ENCODE measurements around the genes RGS4 and POGK.

DNA sequence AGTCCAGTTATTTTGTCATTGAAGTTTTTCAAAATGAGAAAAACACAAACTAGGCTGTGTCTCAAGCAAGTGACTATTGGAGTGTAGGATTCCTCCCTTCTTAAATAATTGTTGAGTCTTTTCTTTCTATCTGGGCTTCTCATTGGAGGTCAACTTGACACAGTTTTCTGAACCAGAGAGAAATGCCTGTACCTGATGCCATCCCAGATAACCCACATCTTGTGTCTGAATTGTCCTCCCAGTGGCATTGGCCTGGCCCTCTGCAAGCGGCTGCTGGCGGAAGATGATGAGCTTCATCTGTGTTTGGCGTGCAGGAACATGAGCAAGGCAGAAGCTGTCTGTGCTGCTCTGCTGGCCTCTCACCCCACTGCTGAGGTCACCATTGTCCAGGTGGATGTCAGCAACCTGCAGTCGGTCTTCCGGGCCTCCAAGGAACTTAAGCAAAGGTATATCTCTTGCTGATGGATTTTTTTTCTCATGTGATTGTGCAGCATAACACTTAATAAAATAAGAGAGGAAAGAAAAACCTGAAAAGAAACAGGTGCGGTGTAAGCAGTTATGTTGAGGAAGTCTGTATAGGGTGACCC, 2.0 kb downstream of the HSD17B7 start:
- PRO-cap, 3 experiments: no peak in any of the 3 experiments
- RAMPAGE, long total RNA, 2 experiments: no peak in any of the 2 experiments
- RRBS: no CpG with 5 or more reads among the region's 6 CpGs

GRCh38 chr1:162834187-162834579, 26.8 kb downstream of the CCDC190 start:
- PRO-cap, 3 experiments: no peak in any of the 3 experiments
- RAMPAGE, long total RNA, 2 experiments: no peak in any of the 2 experiments
- RRBS: no CpG with 5 or more reads among the region's 2 CpGs

DNA sequence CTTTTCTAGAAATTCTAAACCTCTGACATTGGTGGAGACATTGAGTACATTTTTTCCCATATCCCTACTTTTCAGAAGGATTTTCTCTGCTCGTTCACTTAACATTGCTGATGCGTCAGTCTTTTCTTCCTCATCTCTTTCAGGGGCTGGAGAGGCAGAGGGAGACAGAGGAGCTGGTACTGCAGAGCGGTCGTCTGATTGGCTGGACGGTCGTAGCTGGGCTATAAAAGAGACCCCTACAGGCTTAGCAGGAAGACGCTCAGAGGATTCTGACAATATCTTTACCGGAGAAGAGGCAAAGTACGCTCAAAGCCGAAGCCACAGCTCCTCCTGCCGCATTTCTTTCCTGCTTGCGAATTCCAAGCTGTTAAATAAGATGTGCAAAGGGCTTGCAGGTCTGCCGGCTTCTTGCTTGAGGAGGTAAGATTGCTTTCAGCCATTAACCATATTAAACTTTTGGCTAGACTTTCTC, at the start of gene RGS4:
RGS4 (plus strand) TSS at position 253 of the 472 bp plus-strand sequence.
- PRO-cap, 3 experiments: peak in 3 of 3 experiments; most common plus-strand start position 252 of the sequence (in 2); most common minus-strand start position 148 of the sequence (in 2)
- RAMPAGE, long total RNA, 2 experiments: start-site peak on the plus strand in 2 of 2 experiments, centred at positions 253 to 269 of the sequence, 5 to 11 reads per replicate
- RRBS: no CpG with 5 or more reads among the region's 13 CpGs

- PRO-cap, 3 experiments: no peak in any of the 3 experiments
- RAMPAGE, long total RNA, 2 experiments: no peak in any of the 2 experiments
- RRBS: no CpG with 5 or more reads among the region's 4 CpGs
Measured at GRCh38 chr1:163070448-163071206, 1.5 kb downstream of the RGS4 start.

GRCh38 chr1:164573903-164574524, 15.0 kb downstream of the PBX1 start:
- PRO-cap, 3 experiments: no peak in any of the 3 experiments
- RAMPAGE, long total RNA, 2 experiments: no peak in any of the 2 experiments
- RRBS: no CpG with 5 or more reads among the region's 5 CpGs

DNA sequence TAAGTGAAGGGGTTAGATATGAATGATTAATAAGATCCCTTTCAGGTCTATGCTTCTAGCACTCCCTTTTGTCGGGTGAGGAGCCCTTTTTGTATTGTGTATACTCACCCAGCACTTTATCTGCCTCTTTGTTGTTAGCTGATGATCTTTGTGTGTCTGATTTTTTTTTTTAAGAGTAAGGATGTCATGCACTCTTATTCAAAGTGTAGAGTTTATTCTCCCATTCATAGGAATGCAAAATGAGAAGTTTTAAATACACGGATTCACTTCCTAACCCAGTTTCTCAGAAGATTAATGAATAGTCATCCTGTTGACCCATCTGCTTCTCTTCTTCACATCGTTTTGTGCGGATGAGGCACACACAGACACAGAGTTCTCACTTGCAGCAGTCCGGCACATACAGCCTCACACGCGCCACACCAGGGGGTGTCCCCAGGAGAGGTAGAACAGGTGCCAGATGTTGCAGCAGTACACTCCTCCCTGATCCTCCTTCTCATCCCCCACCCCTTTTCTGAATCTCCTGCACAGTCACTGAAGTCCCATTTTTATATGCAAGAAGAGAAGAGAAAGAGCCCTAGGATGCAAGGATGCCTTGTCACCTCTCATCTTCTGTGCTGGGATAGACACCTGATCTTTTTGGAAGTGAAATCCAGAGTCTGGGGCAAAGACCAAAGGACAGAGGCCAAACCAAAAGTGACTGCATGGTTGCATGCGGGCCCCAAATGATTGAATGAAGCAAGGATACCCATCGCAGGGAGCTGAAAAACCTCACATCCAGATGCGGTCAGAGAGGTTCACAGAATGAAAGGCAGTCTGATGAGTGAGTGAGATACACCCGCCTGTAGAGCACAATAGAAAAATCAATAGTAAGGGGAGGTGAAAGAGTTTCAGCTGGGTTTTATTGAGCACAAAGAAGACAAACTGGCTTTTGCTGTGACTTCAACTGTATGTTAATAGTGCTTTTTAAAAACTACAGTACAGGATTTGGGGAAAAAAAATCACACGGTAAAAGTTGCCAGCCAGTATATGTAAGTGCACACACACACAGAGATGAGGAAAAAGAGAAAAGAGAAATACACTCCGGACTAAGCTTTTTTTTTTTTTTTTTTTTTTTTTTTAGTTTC, 28.8 kb downstream of the PBX1 start:
- PRO-cap, 3 experiments: no peak in any of the 3 experiments
- RAMPAGE, long total RNA, 2 experiments: no peak in any of the 2 experiments
- RRBS: no CpG with 5 or more reads among the region's 13 CpGs

GRCh38 chr1:164602484-164603250, 43.7 kb downstream of the PBX1 start:
- PRO-cap, 3 experiments: no peak in any of the 3 experiments
- RAMPAGE, long total RNA, 2 experiments: no peak in any of the 2 experiments
- RRBS: no CpG with 5 or more reads among the region's 10 CpGs

DNA sequence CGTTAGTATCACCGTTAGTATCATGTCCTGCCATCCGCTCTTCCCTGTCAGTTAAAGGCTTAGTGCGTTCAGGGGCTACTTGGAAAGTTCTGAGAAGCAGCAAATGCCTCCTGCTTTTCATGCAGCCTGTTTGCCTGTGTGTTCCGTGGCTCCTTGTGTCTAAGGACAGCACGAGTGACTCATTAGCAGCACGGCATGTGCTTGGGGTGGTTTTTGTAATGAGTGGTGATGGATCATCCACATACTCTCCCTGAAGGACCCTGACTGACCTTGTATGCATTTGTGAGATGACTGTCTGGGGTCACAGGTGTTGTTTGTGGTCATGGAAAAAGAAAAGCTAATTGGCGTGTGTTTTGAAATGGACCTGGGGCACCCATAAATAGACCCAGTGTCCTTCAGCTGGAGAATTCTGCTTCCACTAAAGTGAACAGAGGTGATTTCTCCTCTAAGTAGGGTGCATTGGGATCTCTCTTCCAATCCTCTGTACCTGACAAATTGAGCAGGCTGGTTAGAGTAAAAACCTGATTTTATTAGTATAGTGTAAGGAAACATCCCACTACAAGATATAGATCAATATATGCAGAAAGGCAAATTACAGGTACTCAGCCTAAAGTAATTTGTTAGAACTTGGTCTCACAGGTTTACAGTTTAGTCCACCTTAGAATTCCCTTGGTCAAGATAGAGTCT, 222.0 kb downstream of the PBX1 start:
- PRO-cap, 3 experiments: no peak in any of the 3 experiments
- RAMPAGE, long total RNA, 2 experiments: no peak in any of the 2 experiments
- RRBS: no CpG with 5 or more reads among the region's 8 CpGs

DNA sequence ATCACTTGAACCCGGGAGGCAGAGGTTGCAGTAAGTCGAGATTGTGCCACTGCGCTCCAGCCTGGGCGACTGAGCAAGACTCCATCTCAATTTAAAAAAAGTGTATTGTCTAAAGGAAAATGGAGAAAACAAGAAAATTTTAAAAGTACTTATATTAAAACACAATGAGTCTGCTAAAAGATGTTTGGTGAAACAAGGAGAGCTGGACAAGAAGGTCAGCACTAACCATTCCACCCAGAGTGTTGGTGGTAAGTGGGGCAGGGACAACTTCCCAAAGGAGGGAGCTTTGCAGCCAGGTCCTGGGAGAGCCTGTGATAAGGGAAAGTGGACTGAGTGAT, 190.4 kb downstream of the LMX1A start:
- PRO-cap, 3 experiments: no peak in any of the 3 experiments
- RAMPAGE, long total RNA, 2 experiments: no peak in any of the 2 experiments
- RRBS: no CpG with 5 or more reads among the region's 4 CpGs

GRCh38 chr1:165253747-165254146, 102.8 kb downstream of the LMX1A start:
- PRO-cap, 3 experiments: no peak in any of the 3 experiments
- RAMPAGE, long total RNA, 2 experiments: no peak in any of the 2 experiments
- RRBS: no CpG with 5 or more reads among the region's 3 CpGs

DNA sequence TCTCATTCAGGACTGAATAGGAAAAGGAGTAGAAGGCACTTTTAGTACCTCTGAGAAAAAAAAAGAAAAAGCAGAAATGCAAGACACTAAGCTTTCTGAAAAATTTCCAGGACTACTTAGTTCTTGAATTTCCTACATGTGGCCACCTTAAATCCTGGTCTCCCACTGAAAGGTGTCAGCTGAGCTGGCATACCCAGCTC, 75.5 kb downstream of the LMX1A start:
- PRO-cap, 3 experiments: no peak in any of the 3 experiments
- RAMPAGE, long total RNA, 2 experiments: no peak in any of the 2 experiments

- PRO-cap, 3 experiments: no peak in any of the 3 experiments
- RAMPAGE, long total RNA, 2 experiments: no peak in any of the 2 experiments
- RRBS: no CpG with 5 or more reads among the region's 8 CpGs
Measured at GRCh38 chr1:165393156-165393548, 36.6 kb upstream of the LMX1A start.

GRCh38 chr1:165649699-165650062, 18.6 kb downstream of the MGST3 start:
- PRO-cap, 3 experiments: peak in 2 of 3 experiments; most common plus-strand start chr1:165649839 (in 2)
- RAMPAGE, long total RNA, 2 experiments: no peak in any of the 2 experiments
- RRBS: no CpG with 5 or more reads among the region's 4 CpGs

GRCh38 chr1:165828539-165829360, 1.3 kb downstream of the UCK2 start:
- PRO-cap, 3 experiments: peak in 3 of 3 experiments; most common plus-strand start chr1:165829107 (in 2); most common minus-strand start chr1:165829052 (in 2)
- RAMPAGE, long total RNA, 2 experiments: no peak in any of the 2 experiments
- RRBS: no CpG with 5 or more reads among the region's 27 CpGs

- PRO-cap, 3 experiments: no peak in any of the 3 experiments
- RAMPAGE, long total RNA, 2 experiments: no peak in any of the 2 experiments
- RRBS: no CpG with 5 or more reads among the region's 5 CpGs
Measured at GRCh38 chr1:165829361-165829952, 2.0 kb downstream of the UCK2 start.

GRCh38 chr1:165899031-165899397, 71.6 kb downstream of the UCK2 start:
- PRO-cap, 3 experiments: no peak in any of the 3 experiments
- RAMPAGE, long total RNA, 2 experiments: no peak in any of the 2 experiments
- RRBS: no CpG with 5 or more reads among the region's 2 CpGs

- PRO-cap, 3 experiments: peak in 3 of 3 experiments; most common plus-strand start chr1:166839522 (in 3); most common minus-strand start chr1:166839320 (in 3)
- RAMPAGE, long total RNA, 2 experiments: start-site peak on the plus strand in 2 of 2 experiments, at chr1:166839360-166839522 at its widest, 44 to 921 reads per replicate
- RRBS: 2% methylated on average over 44 of the region's 91 CpGs
Measured at GRCh38 chr1:166838761-166839738, at the start of gene POGK. Gene POGK, plus strand, starts transcription at chr1:166839475.

DNA sequence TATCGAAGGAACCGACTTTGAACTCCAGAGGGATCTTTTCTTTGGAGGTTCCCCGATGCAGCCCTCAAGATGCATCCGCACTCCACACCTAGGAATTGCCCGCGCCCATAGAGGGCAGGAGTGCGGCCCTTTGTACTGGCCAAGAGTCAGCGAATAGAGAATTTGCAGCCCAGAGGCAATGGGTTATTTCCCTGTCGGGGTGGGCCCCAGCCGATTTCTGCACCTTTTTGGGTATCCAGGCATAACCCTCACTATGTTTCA, 749 bp downstream of the POGK start:
- PRO-cap, 3 experiments: no peak in any of the 3 experiments
- RAMPAGE, long total RNA, 2 experiments: no peak in any of the 2 experiments
- RRBS: no CpG with 5 or more reads among the region's 10 CpGs

- PRO-cap, 3 experiments: peak in 1 of 3 experiments; most common minus-strand start chr1:166844283 (in 1)
- RAMPAGE, long total RNA, 2 experiments: no peak in any of the 2 experiments
- RRBS: no CpG with 5 or more reads among the region's 7 CpGs
Measured at GRCh38 chr1:166844153-166845056, 5.1 kb downstream of the POGK start.

- PRO-cap, 3 experiments: peak in 3 of 3 experiments; most common plus-strand start chr1:166875819 (in 3)
- RAMPAGE, long total RNA, 2 experiments: start-site peak on the plus strand in 1 of 2 experiments, at chr1:166875758-166875843 at its widest, 7 reads per replicate
- RRBS: 2% methylated on average over 12 of the region's 53 CpGs
Measured at GRCh38 chr1:166875341-166876140, 523 bp downstream of the TADA1 start.

Measured in testis (tissue), 5 donors.